ENCODE measurements around a stretch of chr18.

- PRO-cap, 3 experiments, result no peak in any of the 3 experiments
Measured at GRCh38 chr18:3659844-3660211, 209.9 kb downstream of the TGIF1 start.

GRCh38 chr18:3665625-3666264 lies 215.8 kb downstream of the TGIF1 start:
- PRO-cap, 3 experiments, result peak in 1 of 3 experiments; most common plus-strand start chr18:3666014 (in 1)

DNA sequence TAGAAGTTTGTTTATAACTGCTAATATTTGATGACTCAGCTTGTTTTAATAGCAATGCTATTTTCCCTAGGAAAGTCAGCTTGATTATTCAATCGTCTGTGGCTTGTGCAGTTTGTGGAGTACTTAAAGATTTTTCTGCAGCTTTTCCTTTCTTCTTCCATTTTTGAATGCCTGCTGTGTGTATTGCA lies 273.2 kb downstream of the TGIF1 start:
- PRO-cap, 3 experiments, result peak in 1 of 3 experiments; most common plus-strand start position 91 of the sequence (in 1)

GRCh38 chr18:4600227-4600600 lies 145.1 kb upstream of the DLGAP1 start:
- PRO-cap, 3 experiments, result no peak in any of the 3 experiments

- PRO-cap, 3 experiments, result no peak in any of the 3 experiments
Measured at GRCh38 chr18:4691817-4692293, 236.7 kb upstream of the DLGAP1 start.

- PRO-cap, 3 experiments, result no peak in any of the 3 experiments
Measured at GRCh38 chr18:5004046-5004940, 192.8 kb downstream of the AKAIN1 start.

GRCh38 chr18:5420972-5421514 lies 122.8 kb downstream of the EPB41L3 start:
- PRO-cap, 3 experiments, result no peak in any of the 3 experiments

- PRO-cap, 3 experiments, result no peak in any of the 3 experiments
Measured at GRCh38 chr18:5462740-5463798, 80.7 kb downstream of the EPB41L3 start.

GRCh38 chr18:5466230-5466803 lies 77.5 kb downstream of the EPB41L3 start:
- PRO-cap, 3 experiments, result no peak in any of the 3 experiments

DNA sequence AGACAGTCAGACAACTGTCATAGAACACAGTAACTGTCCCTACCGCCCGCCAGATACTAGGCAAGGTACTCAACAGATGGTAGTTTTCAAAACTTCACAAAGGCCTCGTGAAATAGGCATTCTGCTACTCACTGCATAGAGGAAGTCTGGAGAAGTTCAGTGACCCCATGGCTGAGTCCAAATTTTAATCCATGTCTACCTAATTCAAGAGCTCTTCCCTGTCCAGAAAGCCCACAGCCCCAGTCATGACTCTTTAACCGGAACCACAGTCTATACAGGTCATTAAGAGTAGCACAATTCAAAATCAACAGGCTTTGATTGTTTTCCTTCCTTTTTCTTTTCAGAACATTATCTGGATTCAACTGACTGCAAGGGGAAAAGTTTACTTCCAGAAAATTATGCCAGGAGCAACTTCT lies 39.4 kb upstream of the EPB41L3 start:
- PRO-cap, 3 experiments, result no peak in any of the 3 experiments

DNA sequence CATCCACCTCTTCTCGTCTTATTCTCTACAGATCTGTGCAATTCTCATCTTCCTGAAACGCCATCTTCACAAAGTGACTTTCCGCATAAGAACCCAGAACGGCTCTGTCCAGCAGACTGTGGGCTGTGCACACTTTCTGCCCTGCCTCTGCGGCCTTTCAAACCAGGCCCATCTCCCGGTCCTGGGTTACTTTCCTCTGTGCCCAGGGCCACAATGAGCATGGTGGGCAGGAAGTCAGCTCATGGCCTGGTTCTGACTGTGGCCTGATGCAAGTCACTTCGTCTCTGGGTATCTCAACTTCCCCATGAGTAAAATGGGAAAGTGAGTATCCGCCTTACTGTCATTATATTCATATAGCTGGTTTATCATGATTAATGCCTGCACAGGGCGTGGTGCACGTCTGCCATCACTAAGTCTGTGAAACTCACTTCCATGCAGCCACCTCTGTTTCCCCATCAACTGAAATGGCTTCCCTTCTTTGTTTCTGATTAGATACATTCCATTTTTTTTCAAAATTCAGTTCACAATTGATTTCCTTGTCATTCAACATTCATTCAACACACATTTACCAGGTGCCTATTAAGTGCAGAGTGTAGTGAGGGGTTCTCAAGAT lies 71.8 kb upstream of the TMEM200C start:
- PRO-cap, 3 experiments, result no peak in any of the 3 experiments

GRCh38 chr18:6414452-6414732 lies 319 bp downstream of the L3MBTL4 start:
- PRO-cap, 3 experiments, result no peak in any of the 3 experiments

- PRO-cap, 3 experiments, result no peak in any of the 3 experiments
Measured at GRCh38 chr18:6776114-6776622, 46.7 kb downstream of the ARHGAP28 start.

DNA sequence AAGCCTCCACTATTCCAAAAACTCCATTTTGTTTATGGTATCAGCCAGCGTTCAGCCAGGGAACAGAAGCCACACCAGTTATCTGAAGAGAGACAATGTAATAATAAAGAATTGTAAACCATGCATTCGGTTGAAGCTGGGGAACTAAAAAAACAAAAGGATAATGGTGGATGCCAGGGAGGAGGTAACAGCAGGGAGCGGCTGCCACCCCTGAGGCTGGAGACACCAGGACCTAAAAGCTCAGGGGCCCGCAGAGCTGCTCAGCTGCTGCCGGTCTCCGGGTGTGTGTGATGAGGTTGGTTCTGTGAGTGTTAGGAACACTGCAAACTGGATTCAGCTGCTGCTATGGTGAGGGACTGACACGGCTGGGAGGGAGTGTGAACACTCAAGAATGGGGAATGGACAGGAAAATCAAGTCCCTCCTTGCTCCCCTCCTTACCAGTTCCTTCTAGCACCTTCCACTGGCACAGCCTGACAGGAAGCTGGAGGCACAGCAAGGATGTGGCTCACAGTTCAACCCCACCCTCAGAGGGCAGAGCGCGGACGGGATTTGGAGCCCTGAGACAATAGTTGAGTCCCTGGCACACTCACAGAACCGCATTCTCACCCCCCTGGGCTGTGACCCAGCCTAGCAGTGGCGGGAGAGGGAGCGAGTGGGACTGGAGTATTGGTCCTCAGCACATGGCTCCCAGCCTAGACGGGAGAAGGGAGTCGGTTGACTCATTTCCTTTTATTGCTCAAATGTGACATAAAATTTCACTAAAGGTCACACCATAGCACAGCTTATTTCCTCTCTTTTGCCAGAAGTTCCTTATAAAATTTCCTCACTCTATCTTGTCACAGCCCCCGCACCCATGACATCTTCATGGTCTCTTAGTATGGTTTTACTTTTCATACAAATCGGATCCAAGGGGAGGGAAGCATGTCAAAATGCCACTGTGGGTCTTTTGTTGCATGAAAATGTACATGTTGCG lies 42.5 kb downstream of the LRRC30 start:
- PRO-cap, 3 experiments, result no peak in any of the 3 experiments

DNA sequence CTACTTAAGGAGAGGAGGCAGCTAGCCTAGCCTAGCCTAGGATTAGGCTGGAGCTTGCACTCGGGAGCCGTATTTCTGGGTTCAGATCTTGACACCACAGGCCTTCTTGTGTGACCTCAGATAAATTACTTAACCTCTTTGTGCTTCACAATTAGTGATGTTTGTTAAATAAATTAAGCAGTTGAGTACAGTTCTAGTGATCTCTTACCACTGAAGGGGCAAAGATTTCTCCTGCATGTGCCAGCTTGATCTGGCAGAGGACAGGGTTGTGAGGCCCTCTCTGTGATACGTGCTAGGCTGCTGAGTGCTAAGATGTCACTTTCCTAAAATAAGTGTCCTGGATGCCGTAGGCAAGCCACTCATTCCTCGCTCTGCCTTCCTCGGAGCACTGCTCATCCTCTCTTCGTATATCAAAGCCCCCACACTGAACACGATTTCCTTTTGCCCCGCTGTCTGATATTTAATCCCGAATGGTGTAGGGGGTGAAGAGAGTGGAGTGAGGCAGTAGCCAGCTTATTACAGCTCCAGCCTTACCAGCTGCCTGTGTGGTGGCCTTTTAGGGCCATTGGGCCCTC lies 40.4 kb downstream of the PTPRM start:
- PRO-cap, 3 experiments, result no peak in any of the 3 experiments

DNA sequence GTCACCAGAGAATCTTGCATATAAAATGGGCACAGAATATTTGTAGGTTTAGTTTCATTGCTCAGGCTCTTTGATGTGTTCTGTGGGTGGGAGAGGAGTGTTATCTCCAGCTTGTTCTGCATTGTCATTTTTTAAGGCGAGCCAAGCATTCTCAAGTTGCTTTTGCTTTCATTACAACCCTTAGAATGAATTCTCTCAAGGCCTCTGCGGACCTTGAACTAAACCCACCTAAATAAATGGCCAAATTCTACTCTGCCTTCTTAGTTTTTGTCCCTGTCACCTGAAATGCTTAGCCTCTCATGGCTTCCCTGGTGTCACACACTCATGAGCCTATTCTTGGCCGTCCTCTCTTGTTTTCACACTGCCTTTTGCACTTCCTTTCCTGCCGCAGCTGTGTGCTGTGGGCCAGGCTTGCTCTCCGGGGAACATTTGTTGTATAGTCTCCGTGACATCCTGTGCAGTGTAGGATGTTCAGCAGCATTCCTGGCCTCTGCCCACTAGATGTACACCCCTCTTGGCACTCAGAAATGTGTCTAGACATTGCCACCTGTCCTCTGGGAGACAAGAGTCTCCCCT lies 255.5 kb downstream of the PTPRM start:
- PRO-cap, 3 experiments, result no peak in any of the 3 experiments

- PRO-cap, 3 experiments, result no peak in any of the 3 experiments
Measured at GRCh38 chr18:7949159-7949573, 382.1 kb downstream of the PTPRM start.

- PRO-cap, 3 experiments, result no peak in any of the 3 experiments
Measured at GRCh38 chr18:8144484-8145224, 464.6 kb upstream of the RAB12 start.

DNA sequence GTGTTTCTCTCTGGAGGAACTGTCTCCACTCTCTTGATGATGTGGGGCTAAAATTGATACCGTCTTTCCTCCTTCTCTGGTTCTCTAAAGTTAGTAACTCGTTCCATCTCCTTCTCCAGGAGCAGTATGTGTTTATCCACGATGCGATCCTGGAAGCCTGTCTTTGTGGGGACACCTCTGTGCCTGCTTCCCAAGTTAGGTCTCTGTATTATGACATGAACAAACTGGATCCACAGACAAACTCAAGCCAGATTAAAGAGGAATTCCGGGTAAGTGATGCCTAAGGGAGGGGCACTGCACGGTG lies 231.1 kb upstream of the RAB12 start:
- PRO-cap, 3 experiments, result no peak in any of the 3 experiments

GRCh38 chr18:8704258-8704908 lies 973 bp upstream of the MTCL1 start:
- PRO-cap, 3 experiments, result peak in 3 of 3 experiments; most common plus-strand start chr18:8704677 (in 1); most common minus-strand start chr18:8704803 (in 3)